Anterior vena cava (tissue), 1 donor: ENCODE measurements around a stretch of chr2.

- PRO-cap = no peak
These were observed 13.2 kb upstream of the KLF11 start for GRCh38 chr2:10029918-10030745.

DNA sequence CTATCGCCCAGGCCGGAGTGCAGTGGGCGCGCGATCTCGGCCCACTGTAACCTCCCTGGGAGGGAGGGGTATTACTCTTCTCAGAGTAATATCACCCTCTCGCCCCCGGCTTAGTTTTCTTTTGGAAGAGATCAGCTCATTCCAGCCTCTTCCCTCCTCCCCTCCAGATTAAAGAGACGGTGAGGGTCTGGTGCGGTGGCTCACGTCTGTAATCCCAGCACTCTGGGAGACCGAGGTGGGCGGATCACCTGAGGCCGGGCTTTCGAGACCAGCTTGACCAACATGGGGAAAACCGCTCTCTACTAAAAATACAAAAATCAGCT lies 1.3 kb downstream of the KLF11 start:
- PRO-cap = no peak

- PRO-cap = no peak
These were observed 4.6 kb downstream of the KLF11 start for GRCh38 chr2:10047665-10048639.

- PRO-cap = no peak
These were observed 5.3 kb downstream of the KLF11 start for GRCh38 chr2:10048640-10048984.

DNA sequence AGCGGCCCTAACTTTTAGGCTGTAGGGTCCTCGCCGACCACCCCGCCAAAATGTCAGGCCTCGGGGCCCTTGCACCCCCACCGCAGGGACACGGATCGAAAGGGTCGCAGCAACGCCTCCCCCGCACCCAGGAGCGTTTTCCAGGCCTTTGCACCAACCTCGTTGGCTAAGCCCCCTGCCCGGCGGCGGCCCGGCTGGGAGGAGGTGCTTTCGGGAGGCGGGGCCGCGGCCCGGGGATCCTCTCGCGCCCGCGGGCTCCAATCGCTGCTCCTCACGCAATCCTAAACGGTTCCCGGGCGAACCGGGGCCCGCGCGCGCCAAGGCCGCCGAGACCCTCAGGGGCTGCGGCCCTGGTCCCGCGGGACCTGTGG lies 492 bp upstream of the RRM2 start:
- PRO-cap = no peak

DNA sequence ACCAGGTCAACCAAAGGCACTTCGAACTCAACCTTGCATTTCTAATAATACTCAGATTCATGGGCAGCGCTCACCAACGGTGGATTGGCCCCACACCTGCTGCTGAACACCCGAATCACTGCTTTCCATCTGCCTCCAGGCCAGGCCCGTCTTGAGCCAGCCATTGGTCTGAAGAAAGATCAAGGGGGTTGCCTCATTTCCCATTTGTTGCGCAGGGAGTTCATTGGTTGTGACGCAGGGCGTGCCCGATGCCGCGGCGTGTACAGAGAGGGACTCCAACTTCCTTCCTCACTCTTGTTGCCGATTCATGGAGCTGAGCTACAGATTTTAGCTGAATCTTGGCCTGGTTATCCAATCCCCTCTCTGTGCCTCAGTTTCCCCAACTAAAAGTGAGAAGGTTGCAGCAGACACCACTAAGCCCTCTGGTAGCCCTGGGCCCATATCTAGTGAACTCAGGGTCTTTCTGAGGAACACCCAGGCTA lies 61.0 kb upstream of the HPCAL1 start:
- PRO-cap = no peak

GRCh38 chr2:10267566-10268263 lies 35.0 kb upstream of the HPCAL1 start:
- PRO-cap = no peak

DNA sequence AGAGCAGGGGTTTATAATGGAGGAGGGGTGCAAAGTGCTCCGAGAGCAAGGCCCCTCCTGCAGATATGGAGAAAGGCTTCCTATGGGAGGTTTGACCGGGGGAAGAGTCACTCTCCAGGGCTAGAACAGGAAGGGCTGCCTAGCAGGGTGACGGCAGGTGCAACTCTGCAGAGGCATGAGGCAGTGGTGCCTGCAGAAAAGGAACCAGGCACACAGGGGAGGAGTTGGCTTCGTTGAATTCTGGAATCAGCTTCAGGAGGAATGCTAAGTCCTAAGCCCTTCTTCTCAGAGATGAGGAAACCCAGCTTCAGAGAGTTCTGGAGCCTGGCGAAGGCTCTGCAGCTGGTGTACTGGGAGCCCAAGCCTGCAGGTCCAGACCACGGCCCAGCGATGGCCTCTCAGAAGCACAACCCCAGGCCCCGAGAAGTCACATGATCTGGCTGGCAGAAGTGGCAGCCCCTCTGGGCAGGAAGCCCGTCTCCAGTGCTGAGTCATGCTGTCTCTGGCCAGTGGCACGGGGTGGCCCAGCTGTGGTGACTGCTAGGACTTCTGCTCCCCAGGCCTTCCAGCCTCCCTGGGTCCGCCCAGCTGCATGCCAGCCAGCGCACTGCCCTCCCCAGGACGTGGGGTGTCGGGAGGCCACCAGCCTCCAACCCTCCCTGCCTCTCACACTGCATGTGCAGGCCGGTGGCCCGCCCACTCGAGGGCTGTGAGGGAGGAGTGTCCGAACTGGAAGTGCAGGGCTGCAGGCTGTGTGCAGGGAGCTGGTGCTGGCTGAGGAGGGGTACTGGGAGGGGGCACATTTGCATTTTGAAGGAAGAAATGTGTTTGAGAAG lies 17.3 kb upstream of the HPCAL1 start:
- PRO-cap = no peak

- PRO-cap = no peak
These were observed 65.8 kb downstream of the HPCAL1 start for GRCh38 chr2:10368381-10369075.

GRCh38 chr2:10389253-10390129 lies 58.6 kb downstream of the ODC1 start:
- PRO-cap = no peak

DNA sequence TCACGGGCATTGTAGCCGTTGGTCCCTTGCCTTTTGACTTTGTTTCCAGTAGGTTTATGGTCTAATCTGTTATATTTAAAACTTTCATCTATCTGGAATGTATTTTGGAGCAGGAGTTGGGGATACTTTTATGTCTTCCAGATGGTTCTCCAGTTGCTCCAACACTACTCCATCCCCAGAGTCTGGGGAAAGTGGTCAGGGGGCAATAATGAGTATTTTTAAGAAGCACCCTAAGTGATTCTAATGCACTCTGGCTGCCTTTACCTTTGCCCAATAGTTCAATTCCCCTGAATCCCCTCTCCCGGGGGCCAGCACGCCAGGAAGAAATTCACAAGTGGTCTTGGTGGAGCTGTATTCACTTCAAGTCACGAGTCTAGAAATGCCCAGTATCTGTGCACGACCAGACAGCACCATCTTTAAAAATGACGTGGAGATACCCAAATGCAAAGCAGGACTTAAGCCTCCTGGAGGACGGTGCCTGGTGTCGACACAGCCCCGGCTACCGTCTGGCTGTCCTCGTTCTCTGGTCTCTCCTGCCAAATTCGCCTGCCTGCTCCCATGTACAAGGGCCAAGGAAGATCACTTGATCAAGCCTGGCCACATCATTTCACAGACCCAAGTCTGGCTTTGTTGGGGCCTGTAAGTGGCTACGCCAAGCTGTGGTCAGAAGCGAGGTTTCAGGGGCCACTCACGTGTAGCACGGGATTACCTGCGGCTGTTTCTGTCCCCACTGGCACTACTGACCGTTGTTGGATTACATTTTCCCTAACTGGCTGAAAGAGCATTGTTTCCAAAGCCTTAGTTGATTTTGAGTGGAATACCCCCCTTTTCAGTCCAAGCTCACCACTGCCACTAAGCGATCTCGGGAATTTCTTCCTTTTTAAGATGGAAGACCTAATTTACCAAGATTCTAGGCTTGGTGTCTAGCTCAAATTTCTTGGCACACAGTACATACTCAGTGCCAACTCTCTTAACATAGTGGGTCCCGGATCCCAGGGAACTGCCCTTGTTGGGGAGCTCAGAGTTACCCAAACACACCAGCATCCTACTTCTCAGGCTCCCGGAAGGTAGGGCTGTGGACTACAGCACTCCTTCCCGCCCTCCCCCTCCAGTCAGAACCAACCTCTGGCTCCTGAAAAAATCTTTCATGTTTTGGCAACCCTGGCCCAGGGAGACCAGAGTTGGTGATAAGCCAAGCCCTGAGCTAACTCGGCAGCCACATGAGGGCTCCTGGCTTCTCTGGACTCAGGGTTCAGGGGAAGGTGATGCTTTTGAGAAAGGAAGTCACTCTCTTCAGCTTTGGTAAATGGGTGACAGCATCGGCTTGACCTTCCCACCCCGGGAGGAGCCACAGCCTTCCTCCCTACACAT lies 9.3 kb downstream of the ODC1 start:
- PRO-cap = no peak

GRCh38 chr2:10490601-10491305 lies 42.6 kb upstream of the ODC1 start:
- PRO-cap = no peak

GRCh38 chr2:10588741-10589977 lies 100.6 kb downstream of the NOL10 start:
- PRO-cap = no peak

- PRO-cap = no peak
These were observed 552 bp upstream of the NOL10 start for GRCh38 chr2:10690284-10690769.

GRCh38 chr2:10712134-10712545 lies 9.3 kb upstream of the ATP6V1C2 start:
- PRO-cap = no peak

- PRO-cap = no peak
These were observed 60.7 kb downstream of the SLC66A3 start for GRCh38 chr2:11216086-11216287.

GRCh38 chr2:11342384-11342726 lies 2.1 kb downstream of the ROCK2 start:
- PRO-cap = unidirectional peak, plus-strand start at chr2:11342609

DNA sequence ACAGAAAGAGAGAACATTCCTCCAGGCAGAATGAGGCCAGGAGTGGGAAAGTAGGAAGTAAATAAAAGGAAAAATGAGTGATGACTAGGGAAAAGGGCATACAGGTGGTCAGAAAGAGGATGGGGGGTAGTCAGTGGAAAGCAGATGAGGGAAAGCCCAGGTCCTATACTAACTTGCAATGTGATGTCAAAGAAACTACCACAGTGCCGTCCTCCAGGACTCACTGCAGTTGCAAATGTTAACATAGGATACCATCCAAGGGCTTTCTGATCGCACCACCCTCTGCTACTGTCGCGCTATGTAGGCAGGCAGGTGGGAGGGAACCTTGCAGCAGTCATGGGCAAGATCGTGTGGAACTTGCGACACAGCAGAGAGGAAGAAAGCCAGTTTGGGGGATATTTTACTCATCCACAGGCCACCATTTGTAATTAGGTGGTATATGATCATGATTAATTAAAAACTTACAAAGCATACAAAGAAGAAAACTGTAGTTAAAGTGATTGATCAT lies 8.3 kb upstream of the ROCK2 start:
- PRO-cap = no peak

DNA sequence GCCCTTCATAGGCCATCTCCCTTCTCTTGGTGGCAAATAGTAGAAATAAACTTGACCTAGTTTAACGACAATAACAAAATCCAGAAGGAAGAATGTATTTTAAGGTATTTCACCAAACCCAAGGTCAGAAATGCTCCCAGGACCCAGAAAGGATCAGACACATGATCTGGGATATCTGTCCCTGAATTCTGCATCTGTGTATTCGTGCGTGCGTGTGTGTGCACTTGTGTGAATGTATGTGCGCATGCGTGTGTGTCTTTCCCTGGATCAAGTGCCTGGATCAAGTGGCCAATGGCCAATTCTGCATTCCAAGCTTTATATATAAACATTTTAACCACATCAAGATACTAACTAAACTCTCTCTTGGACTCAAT lies 45.0 kb upstream of the ROCK2 start:
- PRO-cap = no peak

DNA sequence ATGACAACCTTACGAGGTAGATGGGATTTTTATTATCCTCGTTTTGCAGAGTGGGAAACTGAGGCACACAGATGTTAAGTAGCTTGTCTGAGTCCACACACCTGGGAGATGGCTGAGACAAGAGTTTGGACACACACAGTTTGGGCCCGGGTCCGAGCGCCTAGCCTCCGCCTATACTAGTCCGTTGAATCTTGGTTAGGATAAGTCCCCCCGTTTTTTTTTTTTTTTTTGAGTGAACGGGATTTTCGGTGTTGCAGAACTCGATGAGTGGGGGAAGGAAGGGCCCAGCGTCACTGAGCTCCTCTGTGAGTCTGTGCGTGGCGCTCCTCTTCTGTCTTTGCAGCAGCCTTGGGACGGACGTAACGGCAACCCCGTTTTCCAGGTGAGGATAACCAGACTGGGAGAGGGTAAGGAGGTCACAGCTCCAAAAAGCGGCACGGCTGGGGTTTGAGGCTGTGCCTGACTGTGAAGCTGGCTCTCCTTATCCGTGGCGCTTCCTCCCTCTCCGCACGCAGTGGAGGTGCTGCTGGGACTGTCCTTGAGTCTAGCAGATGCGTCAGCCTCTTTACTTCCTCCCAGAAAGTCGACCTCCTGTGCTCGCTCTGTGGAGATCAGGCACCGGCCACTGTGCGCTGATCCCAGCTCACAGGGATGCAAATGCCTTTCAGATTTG lies 29.8 kb upstream of the E2F6 start:
- PRO-cap = no peak